SJCRH30 (cell line): ENCODE measurements around the genes SYMPK, IGFL3, GNG8 and FKRP.

- RAMPAGE, long total RNA: no peak
These were observed at the start of gene SYMPK for GRCh38 chr19:45862243-45863303. TSS of gene SYMPK (minus strand) at chr19:45863147.

DNA sequence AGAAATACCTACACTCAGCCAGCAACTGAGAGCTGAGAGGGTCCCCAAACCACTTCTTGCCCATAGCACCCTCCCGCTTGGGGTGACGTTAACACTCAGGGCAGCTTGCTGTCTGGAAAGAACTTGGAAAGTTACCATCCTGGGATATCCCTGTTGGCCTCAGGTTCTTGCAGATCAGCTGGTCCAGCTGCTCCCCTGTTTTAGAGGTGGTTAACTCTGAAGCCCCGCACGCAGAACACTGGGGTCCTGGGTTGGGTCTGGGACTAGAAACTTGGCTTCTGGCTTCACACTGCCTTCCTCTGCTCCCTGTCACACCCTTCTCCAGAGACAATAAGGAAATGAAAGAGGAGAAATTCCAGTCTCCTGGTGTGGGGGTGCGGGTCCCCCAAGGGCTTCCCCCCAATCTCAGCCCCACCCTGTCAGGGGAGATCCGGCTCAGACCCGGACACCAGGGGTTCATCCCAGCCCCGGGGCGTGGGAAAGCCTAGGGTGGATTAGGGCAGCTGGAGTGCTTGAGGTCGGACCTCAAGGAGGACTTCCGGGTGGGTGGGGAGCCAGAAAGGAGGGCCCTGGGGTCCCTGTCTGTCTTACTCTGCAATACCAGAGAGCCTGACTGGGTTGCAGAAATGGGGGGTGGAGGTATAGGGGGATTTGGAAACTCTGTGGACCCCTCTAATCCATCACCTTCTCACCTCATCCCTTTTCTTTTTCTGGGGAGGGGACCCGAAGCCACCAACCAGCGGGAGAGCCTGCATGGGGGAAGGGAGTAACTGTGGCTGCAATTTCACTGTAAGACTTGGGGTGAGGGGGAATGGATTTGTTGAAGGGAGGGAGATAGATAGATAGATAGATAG is 2.7 kb downstream of the FOXA3 start:
- RAMPAGE, long total RNA: no peak

GRCh38 chr19:45881332-45881742 is 4.6 kb downstream of the IRF2BP1 start:
- RAMPAGE, long total RNA: no peak

GRCh38 chr19:45901145-45901932 is 1.1 kb downstream of the MYPOP start:
- RAMPAGE, long total RNA: no peak

- RAMPAGE, long total RNA: no peak
These were observed 13.1 kb upstream of the NANOS2 start for GRCh38 chr19:45927514-45928150.

DNA sequence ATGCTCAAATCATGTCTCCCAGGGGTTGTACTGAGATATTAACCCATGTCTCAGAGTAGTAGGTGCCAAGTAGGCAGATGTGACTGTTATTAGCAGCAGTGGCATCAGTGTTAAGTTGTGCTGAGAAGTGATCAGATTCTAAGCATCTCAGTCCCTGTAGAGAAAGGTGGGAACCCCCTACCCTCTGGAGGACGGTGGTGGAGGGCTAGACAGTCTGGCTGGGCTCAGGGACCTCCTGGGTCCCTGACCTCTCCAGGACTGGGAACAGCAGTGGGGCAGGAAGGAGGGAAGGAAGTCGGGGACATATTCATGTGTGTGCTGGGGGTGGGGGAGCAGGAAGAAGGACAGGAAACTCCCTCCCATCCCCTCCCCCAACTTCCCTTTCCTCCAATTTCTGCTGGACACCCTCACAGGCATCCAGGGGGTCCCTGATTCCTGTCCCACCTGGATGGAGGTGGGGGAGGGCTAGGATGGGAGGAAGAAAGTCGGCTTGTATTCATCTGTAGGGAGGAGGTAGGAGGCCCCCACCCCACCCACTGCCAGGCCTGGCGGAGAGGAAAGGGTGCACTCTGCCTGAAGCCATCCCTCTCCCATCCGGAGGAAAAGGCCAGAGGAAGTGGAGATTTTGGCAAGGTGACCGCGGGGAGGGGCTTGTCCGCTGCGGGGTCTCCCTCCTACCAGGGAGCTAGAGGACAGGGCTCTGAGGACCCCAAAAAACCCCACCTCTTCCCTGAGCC is 2.4 kb downstream of the NOVA2 start:
- RAMPAGE, long total RNA: no peak

GRCh38 chr19:46020578-46021420 is 2.1 kb downstream of the PGLYRP1 start:
- RAMPAGE, long total RNA: no peak

DNA sequence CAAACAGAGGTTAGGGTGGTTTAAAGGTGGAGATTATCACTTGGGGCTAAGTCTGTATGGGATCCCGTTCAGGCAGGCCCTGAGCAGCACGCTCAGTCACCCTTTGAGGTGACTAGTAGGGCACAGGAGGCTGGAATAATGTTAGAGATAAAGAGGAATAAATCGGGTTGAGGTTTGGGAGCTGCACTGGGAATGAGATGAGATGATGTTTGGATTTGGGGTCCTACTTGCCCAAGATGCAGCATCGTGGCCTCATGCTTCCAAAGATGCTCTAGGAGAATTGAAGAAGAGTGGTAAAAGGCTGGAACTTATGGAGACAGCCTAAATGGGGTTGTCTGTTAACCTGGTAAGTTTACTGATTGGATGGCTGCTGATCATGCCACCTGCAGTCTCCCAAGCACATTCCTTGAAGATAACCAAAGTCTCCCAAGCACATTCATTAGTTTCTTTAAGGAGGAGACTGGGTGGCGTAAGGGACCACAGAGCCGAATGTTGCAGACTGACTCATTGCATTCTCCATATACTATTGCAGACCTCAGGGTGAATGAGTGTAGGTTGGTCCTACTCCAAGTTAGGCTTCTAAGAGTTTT is at the start of gene IGFL3:
IGFL3 (minus strand) TSS at position 295 of the 590 bp plus-strand sequence.
- RAMPAGE, long total RNA: no peak

GRCh38 chr19:46209061-46209446 is 20.5 kb upstream of the IGFL1 start:
- RAMPAGE, long total RNA: no peak

DNA sequence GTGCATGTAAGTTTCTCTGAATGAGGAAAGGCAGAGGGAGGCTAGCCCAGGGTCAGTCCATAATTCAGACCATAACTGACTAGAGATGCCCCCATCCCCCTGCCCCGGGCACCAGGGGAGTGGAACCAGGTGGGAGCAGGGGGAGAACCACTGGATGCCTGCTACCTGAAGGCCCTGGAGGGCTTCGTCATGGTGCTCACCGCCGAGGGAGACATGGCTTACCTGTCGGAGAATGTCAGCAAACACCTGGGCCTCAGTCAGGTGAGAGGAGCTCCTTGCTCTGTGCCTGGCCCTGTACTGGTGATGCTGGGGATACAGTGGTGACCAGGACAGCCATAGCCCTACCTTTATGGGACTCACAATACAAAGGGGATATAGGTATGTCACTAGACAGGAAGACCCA is 8.3 kb downstream of the HIF3A start:
- RAMPAGE, long total RNA: no peak

GRCh38 chr19:46373282-46374485 is 26.8 kb downstream of the PPP5C start:
- RAMPAGE, long total RNA: no peak

DNA sequence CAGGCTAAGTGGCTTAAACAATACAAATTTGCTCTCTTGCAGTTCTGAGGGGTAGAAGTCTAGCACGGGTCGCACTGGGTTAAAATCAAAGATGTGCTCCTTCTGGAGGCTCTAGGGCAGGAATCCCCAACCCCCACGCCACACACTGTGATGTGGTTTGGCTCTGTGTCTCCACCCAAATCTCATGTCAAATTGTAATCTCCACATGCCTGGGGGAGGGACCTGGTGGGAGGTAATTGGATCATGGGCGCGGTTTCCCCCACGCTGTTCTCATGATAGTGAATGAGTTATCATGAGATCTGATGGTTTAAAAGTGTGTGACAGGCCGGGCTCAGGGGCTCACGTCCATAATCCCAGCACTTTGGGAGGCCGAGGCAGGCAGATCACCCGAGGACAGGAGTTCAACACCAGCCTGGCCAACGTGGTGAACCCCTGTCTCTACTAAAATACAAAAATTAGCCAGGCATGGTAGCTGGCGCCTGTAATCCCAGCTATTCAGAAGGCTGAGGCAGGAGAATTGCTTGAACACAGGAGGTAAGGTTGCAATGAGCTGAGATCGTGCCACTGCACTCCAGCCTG is 26.5 kb upstream of the CALM3 start:
- RAMPAGE, long total RNA: no peak

- RAMPAGE, long total RNA: no peak
These were observed 2.3 kb downstream of the CALM3 start for GRCh38 chr19:46603262-46603928.

DNA sequence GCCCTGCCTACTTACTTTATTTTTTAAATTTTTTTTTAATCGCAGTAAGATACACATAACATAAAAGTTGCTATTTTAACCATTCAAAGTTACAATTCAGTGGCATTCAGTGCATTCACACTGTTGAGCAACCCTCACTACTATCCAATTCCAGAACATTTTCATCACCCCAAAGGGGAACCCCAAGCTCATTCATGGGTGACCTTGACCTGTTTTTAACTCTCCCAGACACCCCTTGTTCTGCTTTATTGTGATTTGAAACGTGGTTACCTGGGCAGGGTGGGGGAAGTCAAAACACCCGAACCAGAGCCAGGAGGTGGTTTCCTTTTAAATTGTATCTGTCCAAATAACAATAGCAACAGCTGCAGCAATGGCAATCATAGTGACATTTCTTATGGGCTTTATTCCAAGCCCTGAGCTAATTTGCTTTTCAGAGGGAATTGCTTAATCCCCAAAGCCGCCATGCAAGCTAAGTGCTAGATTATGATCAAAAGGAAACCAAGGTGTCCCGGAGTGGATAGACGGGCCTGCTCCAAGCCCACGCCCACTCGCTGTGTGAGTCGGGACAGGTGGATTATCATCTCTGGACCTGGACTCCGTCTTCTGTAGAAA is 6.2 kb downstream of the PTGIR start:
- RAMPAGE, long total RNA: no peak

- RAMPAGE, long total RNA: no peak
These were observed at the start of gene GNG8 for GRCh38 chr19:46635846-46636901. TSS of gene GNG8 (minus strand) at chr19:46636202.

- RAMPAGE, long total RNA: no peak
These were observed 12.3 kb downstream of the PRKD2 start for GRCh38 chr19:46704481-46705055.

DNA sequence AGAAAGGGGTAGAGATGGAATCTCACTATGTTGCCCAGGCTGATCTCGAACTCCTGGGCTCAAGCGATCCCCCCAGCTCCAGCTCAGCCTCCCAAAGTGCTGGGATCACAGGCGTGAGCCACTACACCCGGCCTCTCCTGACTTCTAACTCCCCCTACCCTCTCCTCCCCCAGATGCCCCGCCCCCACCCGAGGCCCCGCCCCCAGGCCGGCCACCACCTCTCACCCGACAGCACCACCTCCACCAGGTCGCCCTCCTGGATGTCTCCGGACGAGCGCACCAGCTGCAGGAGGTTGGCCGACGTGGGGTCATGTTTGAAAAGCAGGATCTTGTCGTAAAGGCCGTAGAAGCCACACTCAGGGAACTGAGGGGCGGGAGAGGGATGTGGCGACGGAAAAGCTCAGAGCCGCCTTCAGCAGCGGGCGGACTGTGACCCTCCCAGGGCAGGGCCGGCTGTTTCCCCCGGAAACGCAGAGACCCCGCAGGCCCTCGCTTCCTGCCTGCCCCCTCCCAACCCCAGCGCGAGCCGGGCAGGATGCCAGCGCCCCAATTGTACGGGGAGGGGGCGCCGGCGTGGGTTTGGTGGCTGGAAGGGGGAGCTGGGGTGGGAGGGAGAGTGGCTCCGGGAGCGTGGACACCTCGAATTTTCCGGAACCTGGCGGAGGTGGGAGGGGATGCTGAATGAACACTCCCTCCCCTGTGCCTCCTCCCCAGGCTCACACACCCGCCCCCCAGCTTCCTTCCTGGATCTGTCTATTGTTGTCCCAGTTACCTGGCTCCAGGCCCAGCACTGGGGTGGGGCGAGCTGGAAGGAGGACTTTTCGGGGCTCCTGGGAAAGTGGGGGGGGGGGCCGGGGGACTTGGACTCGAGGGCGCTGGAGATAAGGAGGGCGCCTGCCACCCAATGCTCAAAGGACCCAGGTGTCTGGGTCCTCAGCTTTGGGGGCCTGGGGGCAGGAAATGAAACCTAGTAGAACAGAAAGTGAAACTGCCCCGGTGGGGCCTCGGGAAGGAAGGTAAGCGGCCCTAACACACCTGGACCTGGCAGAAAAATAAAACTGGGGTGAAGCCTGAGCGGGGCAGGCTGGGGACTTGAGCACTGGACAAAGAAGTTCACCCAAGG is 2.9 kb downstream of the PRKD2 start:
- RAMPAGE, long total RNA: no peak

DNA sequence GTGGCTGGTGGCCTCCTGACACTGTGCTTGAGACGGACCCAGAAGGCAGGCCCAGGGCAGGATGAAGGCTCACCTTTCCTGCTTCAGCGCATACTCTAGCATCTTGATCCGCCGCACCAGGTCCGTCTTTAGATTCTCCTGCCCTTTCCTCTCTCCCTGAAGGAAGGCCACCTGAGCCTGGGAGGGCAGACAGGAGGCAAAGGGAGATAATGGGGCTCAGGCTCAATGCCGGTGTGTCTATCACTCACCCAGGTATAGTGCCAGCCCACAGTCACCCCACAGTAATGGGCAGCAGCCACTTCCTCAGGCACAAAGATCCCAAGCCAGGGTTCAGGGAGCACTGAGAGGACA is 7.2 kb upstream of the FKRP start:
- RAMPAGE, long total RNA: no peak

- RAMPAGE, long total RNA: no peak
These were observed at the start of gene FKRP for GRCh38 chr19:46744958-46746168. TSS of gene FKRP (plus strand) at chr19:46746057.

GRCh38 chr19:46839817-46840266 is 10.8 kb downstream of the AP2S1 start:
- RAMPAGE, long total RNA: no peak